Gastrocnemius medialis (tissue), 3 donors: ENCODE results near the gene SLC44A1.

- PRO-cap = no peak
- RAMPAGE, long total RNA, 3 experiments = no peak in any of the 3 experiments
These were observed 2.5 kb upstream of the SMC2 start for GRCh38 chr9:104091599-104092116.

DNA sequence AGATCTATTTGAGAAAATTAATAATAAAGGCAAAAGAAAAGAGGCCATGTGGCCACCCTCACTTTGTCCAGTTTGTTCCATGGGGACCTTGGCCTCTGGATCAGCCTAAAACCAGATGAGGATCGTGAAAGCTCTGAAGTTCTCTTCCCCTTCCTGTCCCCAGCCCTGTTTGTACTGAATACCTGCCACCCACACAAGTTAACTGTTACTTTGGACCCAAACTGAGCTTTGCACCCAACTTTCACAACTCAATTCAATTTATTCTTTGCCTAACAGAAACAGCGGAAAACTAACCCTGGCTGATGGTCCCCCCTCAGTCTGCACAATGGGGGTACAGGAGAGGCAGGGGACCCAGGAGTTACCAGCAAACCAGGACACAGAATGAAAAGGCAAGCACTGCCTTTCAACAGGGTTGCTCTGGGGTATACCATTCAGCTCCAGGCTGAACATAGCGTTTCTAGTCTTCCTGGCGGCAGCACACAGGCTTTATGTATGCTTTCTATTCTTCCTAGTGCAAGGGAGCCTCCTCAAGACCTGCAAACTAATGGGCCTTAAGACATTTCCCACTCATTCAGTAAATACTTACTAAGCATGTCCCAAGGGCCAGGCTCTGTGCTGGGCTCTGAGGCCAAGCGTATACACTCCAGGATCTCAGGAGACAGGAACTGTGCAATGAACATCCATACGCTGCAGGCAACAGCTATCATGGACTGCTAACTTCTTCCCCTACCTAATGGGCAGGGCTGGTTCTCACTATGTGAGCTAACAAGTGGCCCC is 28.0 kb downstream of the ABCA1 start:
- PRO-cap = no peak
- RAMPAGE, long total RNA, 3 experiments = no peak in any of the 3 experiments

GRCh38 chr9:104927082-104927632 is 798 bp downstream of the ABCA1 start:
- PRO-cap = no peak
- RAMPAGE, long total RNA, 3 experiments = no peak in any of the 3 experiments

GRCh38 chr9:105064099-105065427 is 136.6 kb upstream of the ABCA1 start:
- PRO-cap = bidirectional peak, plus-strand start at chr9:105064916, minus-strand start at chr9:105064595
- RAMPAGE, long total RNA, 3 experiments = no peak in any of the 3 experiments

- PRO-cap = no peak
- RAMPAGE, long total RNA, 3 experiments = no peak in any of the 3 experiments
These were observed 116.6 kb upstream of the SLC44A1 start for GRCh38 chr9:105127814-105128342.

DNA sequence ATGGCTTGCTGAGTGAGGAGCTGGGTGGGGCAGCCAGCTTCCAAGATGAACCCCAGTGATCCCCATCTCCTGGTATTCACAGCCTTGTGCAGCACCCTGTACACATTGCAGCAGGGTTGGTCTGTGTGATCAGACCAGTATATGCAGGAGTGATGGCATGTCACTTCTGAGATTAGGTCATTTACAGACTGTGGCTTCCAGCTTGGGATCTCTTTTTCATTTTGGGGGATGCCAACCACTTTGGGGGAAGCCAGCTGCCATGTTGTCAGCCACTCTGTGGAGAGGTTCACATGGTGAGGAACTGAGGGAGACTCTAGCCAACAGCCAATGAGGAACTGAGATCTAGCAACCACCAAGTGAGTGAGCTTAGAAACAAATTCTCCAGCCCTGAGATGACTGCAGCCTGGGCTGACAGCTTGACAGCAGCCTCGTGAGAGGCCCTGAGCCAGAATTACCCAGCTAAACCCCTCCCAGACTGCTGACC is 102.9 kb upstream of the SLC44A1 start:
- PRO-cap = no peak
- RAMPAGE, long total RNA, 3 experiments = no peak in any of the 3 experiments

- PRO-cap = bidirectional peak, plus-strand start at chr9:105244637, minus-strand start at chr9:105244367
- RAMPAGE, long total RNA, 3 experiments = no peak in any of the 3 experiments
These were observed at the start of gene SLC44A1 for GRCh38 chr9:105243998-105245252. Gene SLC44A1, plus strand, starts transcription at chr9:105244651.

DNA sequence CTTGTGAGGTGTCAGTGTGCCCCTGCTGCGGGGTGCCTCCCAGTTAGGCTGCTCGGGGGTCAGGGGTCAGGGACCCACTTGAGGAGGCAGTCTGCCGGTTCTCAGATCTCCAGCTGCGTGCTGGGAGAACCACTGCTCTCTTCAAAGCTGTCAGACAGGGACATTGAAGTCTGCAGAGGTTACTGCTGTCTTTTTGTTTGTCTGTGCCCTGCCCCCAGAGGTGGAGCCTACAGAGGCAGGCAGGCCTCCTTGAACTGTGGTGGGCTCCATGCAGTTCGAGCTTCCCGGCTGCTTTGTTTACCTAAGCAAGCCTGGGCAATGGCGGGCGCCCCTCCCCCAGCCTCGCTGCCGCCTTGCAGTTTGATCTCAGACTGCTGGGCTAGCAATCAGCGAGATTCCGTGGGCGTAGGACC is 23.5 kb downstream of the FKTN start:
- PRO-cap = no peak
- RAMPAGE, long total RNA, 3 experiments = no peak in any of the 3 experiments

GRCh38 chr9:105911396-105911904 is 217.1 kb downstream of the TMEM38B start:
- PRO-cap = no peak
- RAMPAGE, long total RNA, 3 experiments = no peak in any of the 3 experiments

- PRO-cap = bidirectional peak, plus-strand start at chr9:106919100, minus-strand start at chr9:106918998
- RAMPAGE, long total RNA, 3 experiments = start-site peak on the plus strand in 1 of 3 experiments, at chr9:106919096-106919131 at its widest, 35 reads per replicate
These were observed 56.0 kb downstream of the ZNF462 start for GRCh38 chr9:106918863-106919399.

GRCh38 chr9:106920725-106921387 is 57.9 kb downstream of the ZNF462 start:
- PRO-cap = no peak
- RAMPAGE, long total RNA, 3 experiments = no peak in any of the 3 experiments

GRCh38 chr9:107136355-107136753 is 146.7 kb upstream of the RAD23B start:
- PRO-cap = no peak
- RAMPAGE, long total RNA, 3 experiments = no peak in any of the 3 experiments

DNA sequence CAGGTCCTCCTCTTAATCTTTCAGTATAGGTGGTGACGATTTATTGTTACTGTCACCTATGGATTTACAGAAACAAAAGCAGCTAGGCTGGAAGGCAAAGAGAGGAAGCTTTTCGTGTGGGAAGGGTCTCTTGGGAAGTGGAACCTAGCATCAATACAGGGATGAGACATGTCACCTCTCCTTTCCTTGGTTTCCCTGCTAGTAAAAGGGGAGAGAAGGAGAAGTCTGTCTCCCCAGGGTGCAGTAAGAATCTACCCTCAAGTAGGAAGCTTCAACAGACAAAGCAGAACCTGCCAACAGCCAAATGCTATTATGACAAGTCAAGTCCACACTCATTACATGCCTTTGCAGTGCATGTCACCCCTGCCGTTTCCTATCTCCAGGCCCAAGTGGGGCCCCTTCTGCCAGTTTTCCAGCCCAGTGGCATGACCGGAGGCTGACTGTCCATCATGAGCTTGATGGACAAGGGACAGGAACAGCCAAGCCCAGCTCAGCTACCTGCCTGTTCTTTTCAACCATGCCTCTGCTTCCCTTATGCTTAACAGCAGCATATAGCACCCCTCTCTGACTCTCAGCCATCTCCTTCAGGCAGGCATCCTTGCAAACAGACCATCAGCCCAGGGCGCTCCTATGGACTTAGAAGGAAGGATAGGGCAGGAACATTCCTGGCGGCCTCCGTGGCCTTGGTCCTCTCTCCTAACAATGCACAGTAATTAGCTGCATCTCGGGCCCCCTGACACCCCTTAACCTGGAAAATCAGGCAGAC is 107.2 kb upstream of the RAD23B start:
- PRO-cap = no peak
- RAMPAGE, long total RNA, 3 experiments = no peak in any of the 3 experiments

DNA sequence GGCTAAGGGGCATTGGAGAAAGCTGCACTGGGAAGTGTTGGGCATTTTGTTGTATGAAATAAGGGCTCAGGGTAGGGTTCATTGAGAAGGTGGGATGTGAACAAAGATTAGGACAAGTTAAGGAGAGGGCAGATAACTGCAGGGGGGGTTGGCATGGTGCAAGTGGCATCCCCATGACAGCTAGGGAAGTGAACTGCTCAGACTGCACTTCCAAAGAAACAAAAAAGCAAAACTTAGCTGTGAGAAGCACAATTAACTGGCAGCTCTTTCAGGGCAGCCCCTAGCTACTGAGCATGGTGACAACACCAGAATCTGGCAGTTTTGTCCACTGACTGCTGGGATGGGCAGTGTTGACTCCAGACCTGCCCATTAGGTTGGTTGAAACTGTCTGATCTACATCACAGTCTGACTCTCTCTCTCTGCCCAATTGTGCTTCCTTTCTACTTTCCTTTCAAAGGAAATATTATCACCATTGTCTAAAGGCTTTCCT is 12.6 kb upstream of the RAD23B start:
- PRO-cap = no peak
- RAMPAGE, long total RNA, 3 experiments = no peak in any of the 3 experiments

DNA sequence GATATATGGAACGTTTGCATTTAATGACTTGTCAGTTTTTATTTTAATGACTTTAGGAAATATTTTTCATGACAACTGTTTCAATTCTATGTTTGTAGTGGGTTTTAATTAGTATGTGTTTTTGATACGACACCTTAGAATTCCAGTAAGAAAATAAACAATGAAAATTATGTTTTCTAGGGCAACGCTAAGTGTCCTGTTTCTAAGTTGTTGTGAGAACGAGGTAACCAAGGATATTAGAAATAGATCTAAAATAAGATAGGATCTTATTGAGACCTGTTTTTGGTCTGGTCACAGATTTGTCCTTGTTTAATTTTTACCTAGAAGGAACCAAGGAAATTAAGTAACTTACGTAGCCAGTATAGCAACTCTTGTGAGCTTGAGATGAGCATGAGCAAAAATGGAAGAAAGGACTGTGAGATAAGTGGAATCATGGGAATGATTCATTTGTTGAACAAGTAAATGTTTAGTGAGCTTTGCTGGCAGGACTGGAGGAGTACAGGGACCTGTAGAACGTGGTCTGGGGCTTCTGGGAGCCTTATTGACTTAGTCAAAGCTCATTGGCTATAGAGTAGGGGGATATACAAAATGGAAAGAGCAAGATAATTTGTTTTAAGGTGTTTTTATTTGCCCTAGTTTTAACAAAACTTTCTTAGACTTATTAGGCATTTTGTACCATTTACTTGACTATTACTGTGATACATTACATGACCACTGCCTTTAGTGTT is 2.9 kb downstream of the RAD23B start:
- PRO-cap = no peak
- RAMPAGE, long total RNA, 3 experiments = no peak in any of the 3 experiments

- PRO-cap = no peak
- RAMPAGE, long total RNA, 3 experiments = no peak in any of the 3 experiments
These were observed 49.5 kb downstream of the RAD23B start for GRCh38 chr9:107332661-107332966.

- PRO-cap = bidirectional peak, plus-strand start at chr9:107488616, minus-strand start at chr9:107488447
- RAMPAGE, long total RNA, 3 experiments = start-site peak on the plus strand in 1 of 3 experiments, at chr9:107488558-107488582 at its widest, 8 reads per replicate
These were observed 1.2 kb downstream of the KLF4 start for GRCh38 chr9:107488519-107488665.

GRCh38 chr9:107490894-107491367 is 1.4 kb upstream of the KLF4 start:
- PRO-cap = bidirectional peak, plus-strand start at chr9:107491244, minus-strand start at chr9:107491083
- RAMPAGE, long total RNA, 3 experiments = no peak in any of the 3 experiments

DNA sequence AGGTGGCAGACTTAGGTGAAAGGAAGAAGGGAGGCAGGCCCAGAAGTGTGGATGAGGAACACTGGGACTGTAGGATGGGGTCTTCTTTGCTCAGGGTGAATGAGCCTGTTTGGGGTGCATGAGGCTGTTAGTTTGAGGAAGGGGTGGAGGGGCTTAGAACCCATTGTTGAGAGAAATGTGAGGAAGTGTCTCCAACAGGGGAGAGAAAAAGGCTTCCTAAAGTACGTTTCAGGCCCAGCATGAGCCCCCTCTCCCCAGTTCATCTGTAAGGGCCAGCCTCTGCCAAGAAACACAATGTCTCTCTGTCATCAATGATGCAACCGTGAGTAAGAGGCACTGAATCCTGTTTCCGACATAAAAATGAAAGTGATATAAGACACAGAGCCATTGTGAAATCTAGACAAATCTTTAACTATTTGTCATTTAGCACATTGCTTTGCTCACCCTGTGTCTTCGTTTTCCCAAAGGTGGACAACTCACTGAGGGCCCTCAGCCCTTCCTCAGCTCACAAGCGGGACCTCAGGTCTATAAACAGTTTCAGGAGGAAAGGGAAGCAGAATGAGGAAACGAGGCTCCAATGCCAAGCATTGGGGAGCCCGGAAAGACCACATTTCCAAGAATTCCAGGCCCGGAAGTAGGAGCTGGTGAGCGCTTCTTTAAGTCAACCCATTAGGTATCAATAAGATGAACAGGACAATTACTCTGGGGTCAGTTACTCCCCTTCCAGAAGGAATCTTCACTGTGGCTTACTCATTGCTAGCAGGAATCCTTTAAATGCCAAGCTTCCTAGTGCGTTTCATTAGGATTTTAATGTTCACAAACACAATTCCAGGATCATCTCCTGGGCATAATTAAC is 58.9 kb upstream of the KLF4 start:
- PRO-cap = no peak
- RAMPAGE, long total RNA, 3 experiments = no peak in any of the 3 experiments

DNA sequence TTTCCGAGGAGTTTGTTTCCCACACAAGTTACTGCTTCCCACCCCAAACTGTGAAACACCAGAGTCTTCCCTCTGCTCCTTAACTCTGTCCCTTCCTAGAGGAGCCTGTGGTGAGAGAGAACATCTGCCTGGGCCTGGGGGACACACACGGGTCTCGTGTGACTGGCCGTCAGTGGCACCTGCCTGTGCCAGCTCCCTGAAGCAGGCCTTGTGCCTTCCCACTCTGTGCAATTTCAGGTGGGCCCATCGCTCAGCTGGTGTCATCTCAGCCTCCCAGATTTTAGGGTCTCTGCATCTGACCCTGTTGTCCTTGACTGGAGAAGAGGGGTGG is 142.4 kb upstream of the KLF4 start:
- PRO-cap = no peak
- RAMPAGE, long total RNA, 3 experiments = no peak in any of the 3 experiments